AG10803 (cell line): ENCODE measurements around a stretch of chr2.

DNA sequence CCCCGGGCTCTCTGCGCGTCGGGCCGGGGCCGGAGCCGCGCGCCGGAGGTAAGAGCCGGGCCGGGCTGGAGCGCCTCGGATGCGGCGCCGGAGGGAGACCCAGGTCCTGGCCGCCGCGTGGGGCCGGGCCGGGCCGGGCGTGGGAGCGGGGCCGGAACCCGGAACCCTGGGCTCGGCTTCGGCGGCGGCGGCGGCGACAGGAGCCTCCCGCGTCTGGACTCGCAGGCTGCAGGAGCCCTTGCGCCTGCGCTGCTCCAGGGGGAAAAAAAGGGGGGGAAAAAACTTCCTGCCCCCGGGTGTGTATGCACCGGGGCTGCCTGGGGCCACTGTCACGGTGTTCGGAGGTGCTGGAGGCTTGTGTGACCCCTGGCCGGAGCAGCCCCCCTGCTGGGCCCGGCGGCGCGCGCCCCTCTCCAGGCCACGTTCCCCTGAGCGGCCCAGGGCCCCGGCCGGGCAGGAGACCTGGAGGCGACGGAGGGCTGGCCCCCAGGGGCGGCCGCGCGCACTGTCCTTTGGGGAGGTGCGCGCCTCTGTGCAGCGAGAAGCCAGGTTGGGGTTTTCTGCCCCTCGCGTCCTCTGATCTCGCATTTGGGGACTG lies 853 bp downstream of the KLHL29 start:
- RRBS = 4% methylated on average over 18 of the region's 65 CpGs

DNA sequence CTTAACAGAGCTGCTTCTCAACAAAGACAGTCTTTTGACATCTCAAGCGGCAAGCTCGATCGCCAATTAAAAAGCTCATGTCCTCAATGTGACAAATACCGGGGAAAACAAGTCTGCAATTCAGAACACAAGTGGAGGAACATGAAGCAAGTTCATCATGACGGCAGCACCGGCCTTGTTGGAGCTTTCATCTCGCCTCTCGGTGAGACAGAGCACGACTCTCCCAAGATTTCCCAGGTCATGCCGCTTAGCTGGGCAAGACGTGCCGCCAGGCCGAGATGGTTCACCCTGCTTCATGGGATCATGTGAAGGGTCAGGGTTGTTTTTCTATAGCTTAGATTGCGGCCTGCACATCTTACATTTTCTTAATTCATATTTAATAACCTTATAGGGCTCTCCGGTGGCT lies 65.0 kb downstream of the KLHL29 start:
- RRBS = 71% methylated on average over 1 of the region's 15 CpGs

GRCh38 chr2:23452974-23453218 lies 67.9 kb downstream of the KLHL29 start:
- RRBS = no CpG with 5 or more reads among the region's 3 CpGs

DNA sequence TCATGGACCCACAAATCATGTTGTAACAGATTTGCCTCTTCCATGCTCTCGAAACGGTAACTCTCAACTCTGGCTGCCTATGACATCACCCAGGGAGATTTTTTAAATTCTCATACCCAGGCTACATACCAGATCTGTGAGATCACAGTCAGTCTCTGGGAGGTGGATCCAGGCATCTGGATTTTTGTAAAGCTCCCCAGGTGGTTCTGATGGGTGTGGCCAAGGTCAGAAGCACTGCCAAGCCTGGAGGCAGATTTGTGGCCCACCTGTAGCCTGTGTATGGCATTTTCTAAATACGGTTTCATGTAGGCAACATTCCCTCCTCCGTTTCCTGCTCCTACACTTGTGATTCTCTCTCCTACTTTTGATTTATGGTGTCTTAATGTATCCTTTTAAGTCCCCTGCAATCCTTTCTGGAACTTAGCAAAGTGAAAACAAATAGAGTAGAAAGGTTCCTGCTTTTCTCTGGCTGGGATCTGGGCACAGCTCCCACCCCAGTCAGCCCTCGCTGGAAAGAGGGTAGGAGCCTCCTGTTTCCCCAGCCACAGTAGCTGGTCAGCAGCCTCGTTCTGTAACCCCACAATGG lies 96.1 kb downstream of the KLHL29 start:
- RRBS = no CpG with 5 or more reads among the region's 6 CpGs

DNA sequence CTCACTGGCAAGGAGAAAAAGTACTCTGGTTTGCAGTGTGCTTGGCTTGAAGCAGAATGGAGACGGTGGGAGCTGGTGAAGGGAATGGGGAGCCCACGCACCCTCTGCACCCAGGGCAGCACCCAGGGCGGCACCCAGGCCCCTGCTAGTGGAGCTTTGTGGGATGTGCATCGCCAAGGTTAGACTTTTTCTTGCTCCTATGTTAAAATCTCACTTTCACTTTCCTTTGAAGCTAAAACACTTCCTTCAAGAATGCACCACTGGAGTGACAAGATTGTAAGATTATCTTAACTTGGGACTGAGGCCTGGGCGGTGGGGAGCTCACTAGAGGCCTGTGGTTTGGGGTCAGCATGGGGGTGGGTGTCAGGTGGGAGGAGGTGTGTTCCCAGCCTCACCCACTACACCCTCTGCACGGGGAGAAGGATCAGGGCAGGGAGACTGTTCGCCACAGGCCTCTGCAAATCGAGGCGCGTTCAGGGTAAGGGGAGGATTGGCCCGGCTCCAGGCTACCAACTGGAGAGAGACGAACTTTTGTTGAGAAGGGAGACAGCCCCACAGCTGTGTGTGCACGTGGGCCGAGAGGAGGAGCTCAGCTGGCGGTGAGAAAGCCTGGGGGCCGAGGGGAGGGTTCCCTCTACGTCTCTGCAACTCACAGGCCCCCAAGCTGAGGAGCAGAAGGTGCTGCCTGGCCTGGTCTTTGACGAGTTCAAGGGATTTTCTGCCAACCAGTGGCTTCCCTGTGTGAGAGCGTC lies 147.5 kb downstream of the KLHL29 start:
- RRBS = no CpG with 5 or more reads among the region's 19 CpGs

- RRBS = no CpG with 5 or more reads among the region's 32 CpGs
These were observed 232.6 kb downstream of the KLHL29 start for GRCh38 chr2:23617179-23618401.

GRCh38 chr2:24097552-24098317 lies 13.1 kb upstream of the TP53I3 start:
- RRBS = no CpG with 5 or more reads among the region's 6 CpGs

GRCh38 chr2:24260944-24261381 lies 86.1 kb downstream of the FAM228A start:
- RRBS = no CpG with 5 or more reads among the region's 1 CpG

GRCh38 chr2:24281464-24282498 lies 78.6 kb downstream of the ITSN2 start:
- RRBS = no CpG with 5 or more reads among the region's 15 CpGs

DNA sequence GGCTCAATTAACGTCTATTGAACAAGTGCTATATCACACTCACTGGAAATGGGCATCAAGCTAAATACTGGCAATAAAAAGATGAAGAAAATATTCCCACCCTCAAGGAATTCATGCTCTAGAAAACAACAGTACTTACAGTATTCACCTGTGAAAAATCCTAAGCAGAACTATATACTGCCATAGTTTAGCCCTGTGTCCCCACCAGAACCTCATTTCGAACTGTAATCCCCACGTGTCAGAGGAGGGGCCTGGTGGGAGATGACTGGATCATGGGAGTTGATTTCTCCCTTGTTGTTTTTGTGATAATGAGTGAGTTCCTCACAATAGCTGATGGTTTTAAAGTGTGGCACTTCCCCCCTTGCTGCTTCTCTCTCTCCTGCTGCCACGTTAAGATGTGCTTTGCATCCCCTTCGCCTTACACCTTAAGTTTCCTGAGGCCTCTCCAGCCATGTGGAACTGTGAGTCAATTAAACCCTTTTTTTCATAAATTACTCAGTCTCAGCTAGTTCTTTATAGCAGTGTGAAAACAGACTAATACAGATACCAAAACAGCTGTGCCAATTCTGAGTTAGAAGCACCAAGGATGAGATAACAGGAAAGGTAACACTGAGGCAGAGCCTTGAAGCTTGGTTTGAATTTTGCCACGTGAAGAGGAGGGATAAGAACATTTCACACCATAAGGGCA lies 44.8 kb downstream of the ITSN2 start:
- RRBS = no CpG with 5 or more reads among the region's 6 CpGs

- RRBS = no CpG with 5 or more reads among the region's 7 CpGs
These were observed 26.6 kb downstream of the PTRHD1 start for GRCh38 chr2:24766441-24767048.

- RRBS = no CpG with 5 or more reads among the region's 23 CpGs
These were observed 39.7 kb downstream of the CENPO start for GRCh38 chr2:24832674-24833495.

DNA sequence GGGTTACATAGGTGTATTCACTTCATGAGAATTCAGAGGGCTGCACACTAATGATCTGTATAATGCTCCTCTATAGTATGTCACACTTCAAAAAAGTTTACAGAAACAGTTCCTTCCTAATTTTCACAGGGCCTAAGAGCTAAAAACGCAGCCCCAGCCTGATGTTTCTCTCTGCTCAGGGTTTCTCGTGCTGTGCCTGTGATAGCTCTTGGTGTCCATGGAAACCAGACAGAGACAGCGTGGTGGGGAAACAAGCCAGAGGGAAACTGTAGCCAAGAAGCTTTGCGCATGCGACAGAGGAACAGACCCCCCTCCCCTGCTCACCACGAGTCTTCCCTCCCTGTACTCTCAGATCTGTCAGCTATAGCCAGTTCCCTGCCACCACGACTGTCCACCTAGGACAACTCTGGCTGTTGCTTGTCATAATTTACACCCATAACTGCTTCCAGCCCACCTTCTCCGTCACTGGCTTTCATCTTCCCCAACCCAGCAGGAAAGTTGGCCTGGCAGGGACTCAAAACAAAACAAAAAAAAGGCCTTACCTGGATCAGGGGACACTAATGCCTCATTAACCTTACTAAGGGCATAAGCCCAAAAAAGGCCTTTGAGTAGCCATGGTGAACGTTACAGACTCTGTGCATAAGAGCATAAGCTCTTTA lies 13.2 kb upstream of the DNAJC27 start:
- RRBS = no CpG with 5 or more reads among the region's 9 CpGs

GRCh38 chr2:25062253-25062761 lies 20.4 kb downstream of the EFR3B start:
- RRBS = no CpG with 5 or more reads among the region's 10 CpGs

DNA sequence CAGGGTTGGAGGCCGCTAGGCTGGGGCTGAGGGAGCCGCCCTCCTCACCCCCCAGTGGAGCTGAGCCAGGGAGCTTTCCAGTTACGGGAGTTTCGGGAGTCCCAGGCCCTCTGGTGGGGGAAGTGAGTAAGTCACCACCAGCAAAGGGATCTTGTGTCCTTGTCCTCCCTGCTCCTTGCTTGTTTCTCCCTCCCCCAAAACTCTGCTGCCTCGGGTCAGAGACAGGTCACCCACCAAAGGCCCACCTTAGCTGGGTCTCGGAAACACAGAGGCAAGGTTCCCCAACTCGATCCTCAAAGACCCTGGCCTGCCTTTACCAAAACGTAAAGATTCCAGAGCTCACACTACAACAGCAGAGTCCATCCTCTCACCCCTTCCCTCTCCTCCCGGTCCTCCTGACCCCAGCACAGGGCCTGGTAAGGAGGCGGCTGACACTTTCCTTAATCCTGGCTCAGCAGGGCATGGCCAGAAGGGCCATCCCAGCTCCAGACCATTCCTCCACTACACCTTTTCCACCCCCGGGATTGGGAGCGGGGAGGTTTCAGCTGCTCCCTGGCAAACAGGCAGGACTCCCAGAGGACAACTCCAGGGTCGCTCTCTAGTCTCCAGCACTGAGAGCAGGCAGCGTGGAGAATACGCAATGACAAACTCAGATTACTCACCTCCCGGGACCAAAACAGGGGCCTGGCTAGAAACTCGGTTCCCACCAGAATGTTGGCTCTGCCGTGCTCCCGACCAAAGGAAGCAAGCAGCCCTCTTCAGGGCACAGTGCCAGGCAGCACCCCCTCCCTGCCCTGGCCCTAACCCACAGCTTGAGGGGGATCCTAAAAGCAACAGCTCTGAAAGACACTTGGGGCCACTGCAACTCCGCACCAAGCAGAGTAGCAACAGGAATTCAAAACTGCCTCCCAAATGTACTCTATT lies 60.8 kb upstream of the POMC start:
- RRBS = no CpG with 5 or more reads among the region's 20 CpGs

GRCh38 chr2:25276533-25277004 lies 65.2 kb downstream of the DNMT3A start:
- RRBS = 61% methylated on average over 6 of the region's 20 CpGs

GRCh38 chr2:25291030-25291604 lies 50.6 kb downstream of the DNMT3A start:
- RRBS = no CpG with 5 or more reads among the region's 16 CpGs

DNA sequence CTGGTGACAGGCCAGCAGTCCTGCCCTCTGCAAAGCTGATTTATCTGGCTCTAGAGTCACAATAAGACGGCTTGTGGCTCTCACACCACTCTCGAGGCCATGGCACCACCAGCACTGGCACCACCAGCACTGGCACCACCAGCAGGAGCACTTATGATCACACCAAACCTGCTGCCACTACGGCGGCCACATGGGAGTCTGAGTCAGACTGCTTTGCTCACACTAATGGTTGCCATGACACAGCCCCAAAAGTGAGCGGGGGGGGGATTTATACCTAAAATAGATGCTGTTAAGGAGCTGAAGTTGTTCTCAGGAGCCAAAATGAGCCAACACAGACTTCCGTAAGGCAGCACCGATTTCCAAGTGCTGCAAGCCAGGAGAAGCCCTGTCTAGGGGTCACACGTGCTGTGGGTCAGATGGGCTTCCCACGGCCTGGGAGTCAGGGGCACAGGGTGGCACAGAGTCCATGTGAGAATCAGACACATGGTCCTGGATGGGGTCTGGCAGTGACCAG lies 16.8 kb downstream of the DNMT3A start:
- RRBS = no CpG with 5 or more reads among the region's 9 CpGs

DNA sequence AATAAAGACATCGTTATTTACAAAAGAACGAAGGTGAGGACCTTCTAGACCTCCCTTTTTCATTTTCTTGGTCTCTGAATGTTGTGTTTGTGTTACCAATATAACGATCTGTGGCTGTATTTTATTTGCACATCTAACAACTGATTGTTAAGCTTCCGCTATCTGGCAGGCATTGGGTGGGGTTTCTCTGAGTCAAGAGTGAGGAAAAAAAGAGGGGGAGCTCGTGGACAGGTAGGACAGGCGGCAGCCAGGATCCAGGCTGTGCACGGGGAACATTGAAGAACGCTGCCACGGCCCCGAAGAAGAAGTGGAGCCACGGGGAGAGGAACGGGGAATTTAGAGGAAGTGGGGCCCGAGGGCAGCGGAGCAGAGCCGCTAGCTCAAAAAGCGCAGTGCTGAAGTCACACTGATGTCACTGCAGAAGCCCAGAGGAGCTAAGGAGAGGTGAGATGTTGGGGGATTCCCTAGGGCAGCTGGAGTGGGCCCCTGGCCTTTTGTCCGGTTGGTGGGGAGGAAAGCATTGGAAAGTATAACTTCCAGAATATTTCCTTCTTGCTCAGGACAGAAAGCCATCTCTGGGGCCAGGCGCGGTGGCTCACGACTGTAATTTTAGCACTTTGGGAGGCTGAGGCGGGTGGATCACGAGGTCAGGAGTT lies 20.9 kb upstream of the DNMT3A start:
- RRBS = no CpG with 5 or more reads among the region's 22 CpGs